Islet of Langerhans (tissue), 1 donor: ENCODE measurements around the genes CCDC149, ANAPC4, CCKAR and DTHD1.

GRCh38 chr4:24819694-24820179 lies 24.4 kb downstream of the SOD3 start:
- RRBS, result no CpG with 5 or more reads among the region's 8 CpGs

GRCh38 chr4:24842289-24842630 lies 46.9 kb downstream of the SOD3 start:
- RRBS, result no CpG with 5 or more reads among the region's 9 CpGs

DNA sequence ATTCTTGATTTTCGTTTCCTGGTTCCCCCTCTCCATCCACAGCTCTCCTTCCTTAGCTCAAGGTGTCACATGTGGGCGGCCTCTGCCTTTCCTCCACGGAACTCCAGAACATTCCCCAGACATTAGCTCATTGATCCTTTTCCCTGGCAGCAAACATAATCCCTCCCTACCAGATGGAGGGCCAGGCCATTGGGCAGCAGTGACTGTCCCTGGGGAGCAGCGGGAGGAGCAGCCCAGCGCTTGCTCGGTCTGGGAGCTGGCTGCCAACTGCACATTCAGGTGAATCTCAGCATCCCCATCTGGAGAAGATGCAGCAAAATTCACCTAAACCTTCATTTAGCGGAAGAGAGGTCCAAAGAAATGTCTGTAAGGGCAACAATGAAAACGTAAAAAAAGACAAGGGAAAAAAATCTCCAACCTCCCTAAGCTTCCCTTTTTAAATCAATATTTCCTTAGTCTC lies 56.1 kb downstream of the CCDC149 start:
- RRBS, result no CpG with 5 or more reads among the region's 8 CpGs

DNA sequence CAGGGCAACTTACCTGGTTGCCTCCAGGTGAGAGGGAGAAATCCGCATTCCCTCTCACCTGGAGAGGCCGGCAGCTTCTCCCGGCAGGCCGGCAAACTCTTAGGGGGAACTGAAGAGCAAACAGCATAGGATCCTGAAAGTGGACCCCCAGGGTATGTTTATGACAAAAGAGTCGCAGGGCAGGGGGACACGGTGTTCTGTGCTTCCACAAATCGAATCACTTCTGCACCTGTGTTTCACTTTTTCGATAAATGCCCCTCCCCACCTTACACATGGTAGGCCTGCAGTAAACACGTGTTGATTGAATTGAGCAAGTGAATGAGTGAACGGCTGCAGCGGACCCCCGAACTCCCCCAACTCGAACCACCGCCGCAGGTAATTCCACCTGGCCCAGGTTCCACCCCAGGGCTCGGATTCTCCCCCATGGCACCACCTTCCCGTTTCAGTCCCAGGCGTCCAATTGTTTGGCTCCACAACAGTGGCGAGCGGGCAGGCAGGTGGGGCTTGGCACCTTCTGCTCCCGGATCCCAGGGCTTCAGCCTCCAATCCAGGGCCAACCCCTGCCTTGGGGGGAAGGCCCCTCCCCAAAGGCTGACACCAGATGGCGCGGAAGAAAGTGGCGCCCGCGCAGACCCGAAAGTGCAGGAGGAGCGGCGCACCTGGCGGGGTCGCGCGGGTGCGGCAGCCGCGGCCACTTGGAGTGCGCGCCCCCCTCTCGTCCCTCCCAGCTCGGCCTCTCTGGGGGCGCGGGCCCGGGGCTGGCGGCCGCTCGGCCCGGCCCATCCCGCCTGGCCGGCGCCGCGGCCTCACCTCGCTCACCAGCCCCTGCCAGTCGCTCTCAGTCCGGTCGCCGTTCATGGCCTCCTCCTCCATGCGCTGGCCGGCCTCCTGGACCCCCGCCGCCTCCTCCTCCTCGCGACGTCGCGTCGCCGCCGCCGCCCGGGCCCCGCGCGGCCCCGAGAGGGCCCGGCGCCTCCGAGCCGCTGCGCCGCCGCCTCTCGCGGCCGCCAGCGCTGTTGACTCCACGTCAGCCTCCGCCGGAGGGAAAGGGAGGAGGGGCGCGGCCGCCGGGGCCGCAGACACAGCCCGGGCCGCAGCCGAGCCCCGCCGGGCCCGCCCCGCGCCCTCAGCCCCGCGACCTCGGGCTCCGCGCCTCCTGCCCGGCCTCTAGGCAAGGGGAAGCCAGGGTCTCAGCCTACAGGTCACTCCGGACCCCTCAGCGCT lies at the start of gene CCDC149:
TSS of gene CCDC149 (minus strand) at position 1,036 of the 1,224 bp plus-strand sequence.
- RRBS, result 3% methylated on average over 48 of the region's 110 CpGs

GRCh38 chr4:25088127-25089046 lies 57.6 kb upstream of the LGI2 start:
- RRBS, result 33% methylated on average over 1 of the region's 46 CpGs

- RRBS, result 4% methylated on average over 49 of the region's 85 CpGs
Measured at GRCh38 chr4:25376605-25377750, at the start of gene ANAPC4. Gene ANAPC4, plus strand, starts transcription at chr4:25377263.

DNA sequence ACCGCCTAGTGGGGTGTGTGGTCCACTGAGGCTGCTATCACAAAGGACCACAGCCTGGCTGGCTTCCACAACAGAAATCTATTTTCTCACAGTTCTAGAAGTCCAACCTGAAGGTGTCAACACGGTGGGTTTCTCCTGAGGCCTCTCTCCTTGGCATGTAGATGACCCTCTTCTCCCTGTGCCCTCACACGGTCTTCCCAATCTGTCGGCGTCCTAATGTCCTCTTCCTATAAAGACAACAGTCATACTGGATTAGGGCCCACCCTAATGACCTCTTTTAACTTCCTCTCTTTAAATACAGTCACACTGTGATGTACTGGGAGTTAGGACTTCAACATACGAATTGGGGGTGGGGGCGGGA lies 70.2 kb downstream of the SMIM20 start:
- RRBS, result no CpG with 5 or more reads among the region's 7 CpGs

DNA sequence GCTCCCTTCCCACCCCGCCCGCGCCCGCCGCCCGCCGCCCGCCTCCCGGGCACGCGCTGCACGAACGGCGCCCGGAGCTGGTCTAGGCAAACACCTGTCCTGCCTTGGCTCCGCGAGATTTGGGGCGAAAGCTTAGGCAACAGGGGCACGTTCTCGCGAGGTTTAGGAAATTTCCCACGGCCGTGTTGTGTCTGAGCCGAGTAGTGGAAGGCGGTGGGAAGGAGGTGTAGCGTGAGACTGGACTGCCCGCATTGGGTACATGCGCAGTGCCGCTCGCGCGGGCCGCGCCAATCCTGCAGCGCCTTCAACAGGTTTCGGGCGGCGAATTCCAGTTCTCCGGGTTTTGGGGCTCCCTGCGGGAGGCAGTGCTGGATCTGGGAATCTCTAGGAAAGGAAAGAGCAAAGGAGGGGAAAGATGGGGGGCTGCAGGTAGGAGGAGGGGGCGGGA lies 1.3 kb upstream of the RBPJ start:
- RRBS, result no CpG with 5 or more reads among the region's 41 CpGs

DNA sequence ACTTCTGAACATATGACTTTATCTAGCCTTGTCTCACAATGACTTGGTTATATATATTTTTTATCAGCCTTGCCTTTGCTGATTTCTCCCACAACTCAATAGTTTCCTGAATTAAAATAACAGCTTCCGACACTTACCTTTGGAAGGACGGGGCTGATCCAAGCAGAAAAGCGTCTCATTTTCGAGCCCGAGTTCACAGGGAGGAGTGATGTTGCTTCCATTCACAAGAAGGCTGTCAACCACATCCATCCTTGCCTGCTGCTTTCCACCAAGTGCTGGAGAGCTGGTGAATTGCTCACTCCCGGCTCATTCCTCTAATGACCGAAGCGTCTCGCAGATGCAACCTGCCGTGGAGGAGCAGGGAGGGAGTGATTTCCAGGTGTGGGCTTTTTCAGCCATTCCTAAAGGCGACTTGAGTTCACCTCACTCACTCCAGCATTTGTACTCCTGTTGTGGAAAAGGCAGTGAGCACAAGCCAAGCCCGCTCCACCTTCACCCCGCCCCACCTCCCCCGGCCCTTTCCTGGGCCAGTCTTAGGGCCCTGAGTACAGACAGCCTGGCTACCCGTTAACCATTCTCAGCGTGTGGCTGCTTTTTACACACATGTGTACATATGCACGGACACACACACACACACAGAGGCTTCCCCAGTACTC lies at the start of gene CCKAR:
TSS of gene CCKAR (minus strand) at position 466 of the 656 bp plus-strand sequence.
- RRBS, result no CpG with 5 or more reads among the region's 17 CpGs

GRCh38 chr4:26886960-26887503 lies 26.4 kb downstream of the STIM2 start:
- RRBS, result no CpG with 5 or more reads among the region's 4 CpGs

- RRBS, result no CpG with 5 or more reads among the region's 5 CpGs
Measured at GRCh38 chr4:27088510-27088848, 227.8 kb downstream of the STIM2 start.

GRCh38 chr4:30719299-30720293 lies 573 bp upstream of the PCDH7 start:
- RRBS, result no CpG with 5 or more reads among the region's 67 CpGs

- RRBS, result 4% methylated on average over 7 of the region's 23 CpGs
Measured at GRCh38 chr4:30721057-30721352, 836 bp downstream of the PCDH7 start.

DNA sequence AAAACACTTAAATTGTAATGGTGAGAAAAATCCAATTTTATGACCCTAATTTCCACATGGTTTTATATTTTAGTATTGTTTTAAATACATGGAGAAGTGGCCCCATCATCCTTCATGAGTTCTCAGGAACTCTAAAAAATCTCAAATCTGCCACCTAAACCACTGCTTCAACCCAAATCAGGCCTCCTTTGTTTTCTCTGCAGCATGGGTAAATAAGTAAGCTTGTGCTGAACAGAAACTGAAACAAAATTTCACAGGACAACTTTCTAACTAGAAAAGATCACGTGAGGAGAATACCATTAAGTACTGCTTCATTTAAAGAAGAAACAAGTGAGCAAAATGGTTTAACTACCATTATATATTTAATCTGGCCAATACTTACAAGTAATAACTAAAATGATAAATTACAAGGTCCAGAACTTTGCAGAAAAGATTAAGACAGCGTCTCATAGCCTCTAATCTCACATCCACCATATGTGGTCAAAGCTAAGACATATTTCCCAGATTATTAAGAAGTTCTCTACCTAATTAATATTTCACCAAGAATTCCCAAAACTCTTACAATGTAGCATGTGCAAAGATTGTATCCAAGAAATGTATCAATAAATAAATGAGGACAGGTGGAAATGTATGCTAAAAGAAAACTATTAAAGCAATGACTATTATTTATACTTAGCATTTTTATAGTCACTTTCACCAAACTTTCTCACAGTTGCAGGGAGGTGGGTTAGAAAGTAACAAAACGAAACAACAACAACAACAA lies 2.4 kb downstream of the ARAP2 start:
- RRBS, result no CpG with 5 or more reads among the region's 3 CpGs

DNA sequence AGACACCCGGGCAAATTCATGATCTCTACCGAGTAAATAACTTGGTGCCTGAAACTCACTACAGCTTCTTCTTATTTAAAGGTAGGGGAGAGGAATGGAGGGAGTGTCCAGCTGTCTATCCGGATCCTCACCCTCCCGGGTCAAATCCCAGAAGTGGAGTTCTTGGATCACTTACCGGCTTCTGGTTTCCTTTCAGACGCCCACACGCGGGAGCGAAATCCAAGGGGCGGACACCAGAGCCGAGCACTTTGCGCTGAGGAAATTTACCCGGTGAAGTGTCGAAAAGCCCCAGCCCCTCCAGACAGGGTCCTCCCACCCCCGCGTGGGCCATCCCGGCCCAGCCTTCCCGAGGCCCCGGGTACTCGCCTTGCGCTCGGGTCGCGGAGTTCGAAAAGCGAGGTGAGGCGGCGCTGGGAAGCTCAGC lies 489 bp downstream of the ARAP2 start:
- RRBS, result 4% methylated on average over 24 of the region's 28 CpGs

DNA sequence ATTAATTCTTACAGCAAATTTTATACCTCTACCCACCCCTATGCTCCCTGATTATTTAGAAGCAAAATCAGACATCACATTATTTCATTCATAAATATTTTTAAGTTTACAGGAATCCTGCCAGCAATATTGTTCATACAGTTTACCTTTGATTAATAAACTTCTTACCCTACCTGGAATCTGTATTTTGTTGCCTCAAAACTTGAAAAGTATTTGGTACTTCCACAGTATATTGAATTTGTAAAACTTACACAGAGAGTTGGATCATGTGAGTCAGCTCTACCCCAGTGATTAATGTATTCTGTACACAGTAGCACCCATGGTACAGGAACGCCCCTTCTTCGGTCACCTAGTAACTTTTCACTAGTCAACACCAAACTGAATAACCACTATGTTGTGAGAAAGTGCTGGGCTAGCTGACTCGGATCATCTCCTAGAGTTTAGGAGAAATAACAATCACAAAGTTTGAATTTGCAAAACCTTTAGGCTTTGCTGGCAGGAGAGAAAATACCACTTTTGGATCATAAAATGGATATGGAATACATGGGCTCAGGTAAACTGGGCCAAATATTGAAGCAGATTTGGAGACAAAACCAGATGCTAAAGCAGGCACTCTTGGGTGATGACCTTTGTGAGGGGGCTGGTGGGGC lies at the start of gene DTHD1:
TSS of gene DTHD1 (plus strand) at position 386 of the 650 bp plus-strand sequence.
- RRBS, result no CpG with 5 or more reads among the region's 3 CpGs

DNA sequence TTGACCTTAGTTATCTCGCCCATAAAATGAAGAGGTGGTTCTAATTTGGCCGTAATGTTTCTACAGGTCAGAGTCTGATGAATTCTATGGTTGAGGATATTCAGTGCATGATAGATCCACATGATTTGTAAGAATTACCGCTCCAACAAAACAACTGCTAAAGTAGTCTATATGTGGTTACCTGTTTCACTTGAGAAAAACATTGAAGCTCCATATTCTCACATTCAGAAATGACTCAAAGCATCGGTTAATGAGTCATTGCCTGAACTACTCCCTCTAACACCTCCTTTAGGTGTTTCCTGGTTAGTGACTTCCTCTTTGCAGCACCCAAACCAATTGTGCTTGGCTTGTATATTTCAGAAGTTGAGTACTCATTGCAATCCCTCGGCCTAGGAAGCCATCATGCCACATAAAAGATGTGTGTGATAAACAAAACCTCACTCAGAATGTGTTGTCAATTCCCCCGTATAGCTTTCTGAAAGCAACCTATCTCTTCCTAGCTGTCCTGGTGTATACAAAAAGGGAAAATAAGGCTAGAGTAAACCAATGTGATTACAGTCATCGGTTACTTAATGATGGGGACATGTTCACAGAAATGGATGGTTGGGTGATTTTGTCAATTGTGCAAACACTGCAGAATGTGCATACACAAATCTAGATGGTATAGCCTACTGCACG lies 4.8 kb downstream of the DTHD1 start:
- RRBS, result no CpG with 5 or more reads among the region's 8 CpGs

- RRBS, result no CpG with 5 or more reads among the region's 2 CpGs
Measured at GRCh38 chr4:37002827-37003113, 241.8 kb upstream of the NWD2 start.

GRCh38 chr4:37676646-37677334 lies 9.4 kb downstream of the RELL1 start:
- RRBS, result no CpG with 5 or more reads among the region's 4 CpGs

- RRBS, result no CpG with 5 or more reads among the region's 6 CpGs
Measured at GRCh38 chr4:37733099-37733770, 47.1 kb upstream of the RELL1 start.